Thoracic aorta endothelial cell (primary cell): ENCODE measurements around the gene MIF4GD.

- CAGE, long polyA plus RNA, result no peak
These were observed 754 bp downstream of the SUMO2 start for GRCh38 chr17:75181627-75182782.

GRCh38 chr17:75269843-75270095 is 1.3 kb downstream of the MIF4GD start:
- CAGE, long polyA plus RNA, result no peak

- CAGE, long polyA plus RNA, result no peak
These were observed at the start of gene MIF4GD for GRCh38 chr17:75271068-75271631. MIF4GD (minus strand) TSS chr17:75271231.

DNA sequence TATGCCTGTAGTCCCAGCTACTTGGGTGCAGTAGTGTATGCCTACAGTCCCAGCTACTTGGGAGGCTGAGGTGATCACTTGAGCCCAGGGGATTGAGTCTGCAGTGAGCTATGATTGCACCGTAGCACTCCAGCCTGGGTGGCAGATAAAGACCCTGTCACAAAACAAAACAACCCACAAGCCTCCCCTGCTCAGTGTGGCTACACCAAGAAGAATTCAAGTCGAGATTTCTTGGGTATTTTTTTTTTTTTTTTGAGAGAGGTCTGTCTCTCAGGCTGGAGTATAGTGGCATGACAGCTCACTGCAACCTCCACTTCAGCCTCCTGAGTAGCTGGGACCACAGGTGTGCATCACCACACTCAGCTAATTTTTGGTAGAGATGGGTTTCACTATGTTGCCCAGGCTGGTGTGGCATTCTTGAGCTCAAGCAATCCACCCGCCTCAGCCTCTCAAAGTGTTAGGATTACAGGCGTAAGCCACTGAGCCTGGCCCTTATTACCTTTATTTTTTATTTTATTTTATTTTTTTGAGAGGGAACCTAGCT is 27.3 kb upstream of the SLC25A19 start:
- CAGE, long polyA plus RNA, result no peak

- CAGE, long polyA plus RNA, result no peak
These were observed 28.9 kb upstream of the SLC25A19 start for GRCh38 chr17:75317912-75318688.

DNA sequence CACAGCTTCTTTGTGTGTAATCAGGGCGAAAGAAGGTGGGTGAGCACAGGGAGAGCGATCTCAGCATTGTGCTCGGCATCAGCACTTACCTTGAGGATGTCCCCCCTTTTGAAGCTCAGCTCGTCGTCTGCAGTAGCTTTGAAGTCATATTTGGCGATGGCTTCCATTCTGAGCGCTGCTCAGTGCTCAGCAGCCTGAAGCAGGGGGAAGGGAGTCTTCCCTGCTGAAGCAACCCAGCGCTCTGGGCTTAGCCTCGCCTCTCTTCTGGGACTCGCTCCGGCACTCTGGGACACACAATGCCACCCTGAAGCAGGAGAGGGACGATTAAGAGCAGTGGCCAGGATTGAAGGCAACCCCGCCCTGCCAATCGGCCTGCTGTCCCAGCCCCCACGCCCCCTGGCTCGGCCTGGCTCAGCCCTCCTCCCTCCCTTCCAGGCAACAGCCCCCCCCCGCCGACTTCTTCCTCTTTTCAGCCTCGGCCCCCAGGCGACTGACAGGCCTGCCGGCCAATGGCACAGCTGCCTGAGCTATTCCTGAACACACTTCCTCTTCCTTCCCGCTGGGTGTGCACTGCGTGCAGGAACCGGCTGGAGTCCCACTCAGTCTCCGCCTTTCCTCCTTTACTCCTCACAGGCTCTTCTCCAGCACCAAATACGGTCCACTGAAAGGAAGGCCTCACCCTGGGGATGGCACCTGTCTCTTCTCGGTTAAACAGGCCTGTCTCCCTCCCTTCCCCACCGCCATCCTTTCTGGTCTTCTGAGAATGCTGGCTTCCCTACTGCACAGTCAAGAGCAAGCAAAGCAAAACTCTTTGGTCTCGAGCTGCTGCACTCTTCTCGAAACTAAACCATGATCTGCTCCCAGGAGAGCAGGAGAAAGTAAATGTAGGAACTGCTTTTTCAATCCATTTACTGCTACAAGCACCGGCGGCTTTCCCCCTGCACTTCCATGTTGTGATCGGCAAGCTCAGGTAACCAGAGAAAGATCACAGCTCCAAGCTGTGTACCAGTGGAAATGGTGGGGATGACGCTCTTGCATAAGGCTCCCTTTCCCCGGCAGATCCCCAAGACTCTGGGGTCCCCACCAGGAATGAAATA is 11.7 kb downstream of the GRB2 start:
- CAGE, long polyA plus RNA, result no peak

DNA sequence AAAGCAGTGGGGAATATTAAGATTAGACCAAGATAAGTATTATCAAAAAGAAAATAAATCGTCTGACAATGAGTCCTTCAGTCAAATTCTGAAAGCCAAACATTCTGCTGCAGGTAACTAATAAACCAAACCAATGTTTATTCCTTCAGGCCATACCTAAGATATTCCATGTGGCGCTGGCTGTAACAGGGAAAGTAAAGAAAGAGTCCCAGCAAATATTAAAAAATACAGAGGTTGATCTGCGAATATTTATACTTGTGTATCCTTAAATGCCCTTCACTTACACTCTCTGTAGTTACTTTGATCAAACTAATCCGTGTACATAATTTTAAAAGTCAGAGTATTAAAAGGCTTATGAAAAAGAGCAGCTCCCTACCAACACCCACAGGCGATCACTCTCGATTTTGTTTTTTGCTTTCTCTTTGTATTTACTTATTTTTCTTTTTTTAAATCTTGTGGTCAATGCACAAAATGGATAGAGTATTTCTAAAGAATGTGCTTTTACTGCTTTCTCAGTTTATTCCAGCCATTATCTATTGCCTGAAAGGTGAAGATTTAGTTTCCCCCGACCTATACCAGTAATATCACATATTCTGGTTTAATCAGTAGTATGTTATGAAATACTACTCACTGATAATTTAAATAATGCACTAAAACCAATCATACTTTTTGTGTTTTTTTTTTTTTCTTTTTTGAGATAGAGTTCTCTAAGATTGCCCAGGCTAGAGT is 10.1 kb downstream of the GRB2 start:
- CAGE, long polyA plus RNA, result no peak

- CAGE, long polyA plus RNA, result no peak
These were observed 461 bp upstream of the GRB2 start for GRCh38 chr17:75405948-75406329.

- CAGE, long polyA plus RNA, result no peak
These were observed 17.3 kb downstream of the CASKIN2 start for GRCh38 chr17:75497893-75498581.

DNA sequence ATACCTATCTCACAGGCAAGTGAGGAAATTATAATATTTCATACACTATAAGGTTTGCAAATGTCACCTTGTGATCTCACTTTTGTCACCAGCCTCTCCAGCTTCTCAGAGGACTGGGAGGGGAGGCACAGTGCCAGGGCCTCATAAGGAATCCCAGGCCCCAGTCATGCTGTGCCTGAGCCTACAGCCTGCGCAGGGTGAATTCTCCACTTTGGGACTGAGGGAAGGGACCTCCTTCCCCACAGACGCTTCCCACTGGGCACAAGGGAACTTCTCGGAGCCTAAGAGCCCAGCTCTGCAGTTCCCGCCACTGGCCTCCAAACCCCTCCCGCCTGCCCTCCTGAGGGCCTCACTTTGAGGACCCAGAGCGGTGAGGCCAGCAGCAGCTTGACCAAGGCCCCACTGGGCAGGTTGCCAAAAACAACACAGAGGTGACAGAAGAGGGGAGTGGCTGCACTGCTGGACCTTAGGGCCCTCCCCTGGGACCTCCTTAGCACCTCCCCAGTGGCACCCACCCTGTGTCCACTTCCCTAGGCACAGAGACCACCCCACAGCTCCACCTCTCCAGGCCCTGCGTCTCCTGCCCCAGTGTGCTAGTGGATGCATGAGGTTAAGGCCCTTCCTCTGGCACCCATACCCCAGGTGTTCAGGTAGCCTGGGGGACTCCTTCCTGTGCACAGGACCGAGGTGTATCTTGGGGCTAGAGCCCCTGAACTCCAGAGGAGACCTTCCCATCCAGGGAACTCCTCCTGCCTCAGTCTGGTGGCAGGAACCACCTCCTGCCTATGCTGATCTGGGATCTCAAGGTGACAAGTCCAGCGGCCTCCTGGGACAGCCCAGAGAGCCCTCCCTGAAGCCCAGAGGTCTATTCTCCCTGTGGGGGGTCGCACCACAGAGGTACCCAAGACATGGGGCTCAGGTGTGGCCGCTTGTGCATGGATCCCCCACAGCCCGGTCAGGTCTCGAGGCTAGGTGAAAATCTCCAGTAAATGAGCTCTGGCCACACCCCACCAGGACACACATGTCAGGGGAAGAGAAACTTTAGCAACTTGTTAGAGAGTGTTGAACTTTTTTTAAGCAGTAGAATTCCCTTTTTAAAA is 3.5 kb downstream of the CASKIN2 start:
- CAGE, long polyA plus RNA, result no peak

- CAGE, long polyA plus RNA, result no peak
These were observed 24.3 kb downstream of the LLGL2 start for GRCh38 chr17:75549740-75550236.

DNA sequence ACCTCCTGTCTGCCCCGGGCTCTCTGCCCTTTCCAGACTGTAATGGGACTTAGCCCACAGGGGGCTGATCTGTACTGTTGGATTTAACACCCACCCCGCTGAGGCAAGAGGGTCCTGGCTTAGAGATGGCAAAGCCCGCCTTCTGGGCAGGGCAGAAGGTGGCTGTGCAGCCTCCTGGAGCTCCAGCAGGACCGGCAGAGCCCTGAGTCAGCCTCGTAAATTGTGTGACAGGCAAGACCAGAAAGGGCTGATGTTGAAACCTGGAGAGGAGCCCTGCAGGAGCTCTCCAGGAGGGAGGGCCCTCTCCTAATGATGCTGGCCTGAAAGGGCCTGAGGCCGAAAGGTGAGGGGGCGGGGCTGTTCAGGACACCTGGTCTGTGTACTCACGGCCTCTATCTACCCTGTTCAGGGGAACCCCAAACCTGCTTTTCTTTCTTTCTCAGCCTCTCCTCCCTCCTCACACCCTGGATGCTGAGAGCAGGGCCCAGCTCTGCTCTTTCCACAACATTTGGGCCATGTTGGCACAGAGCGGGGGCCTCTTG is 22.5 kb upstream of the MYO15B start:
- CAGE, long polyA plus RNA, result no peak

GRCh38 chr17:75609969-75611037 is 22.7 kb downstream of the MYO15B start:
- CAGE, long polyA plus RNA, result no peak

GRCh38 chr17:75616923-75617677 is 16.1 kb upstream of the SMIM5 start:
- CAGE, long polyA plus RNA, result no peak

- CAGE, long polyA plus RNA, result no peak
These were observed 3.0 kb upstream of the SMIM6 start for GRCh38 chr17:75642784-75643776.

DNA sequence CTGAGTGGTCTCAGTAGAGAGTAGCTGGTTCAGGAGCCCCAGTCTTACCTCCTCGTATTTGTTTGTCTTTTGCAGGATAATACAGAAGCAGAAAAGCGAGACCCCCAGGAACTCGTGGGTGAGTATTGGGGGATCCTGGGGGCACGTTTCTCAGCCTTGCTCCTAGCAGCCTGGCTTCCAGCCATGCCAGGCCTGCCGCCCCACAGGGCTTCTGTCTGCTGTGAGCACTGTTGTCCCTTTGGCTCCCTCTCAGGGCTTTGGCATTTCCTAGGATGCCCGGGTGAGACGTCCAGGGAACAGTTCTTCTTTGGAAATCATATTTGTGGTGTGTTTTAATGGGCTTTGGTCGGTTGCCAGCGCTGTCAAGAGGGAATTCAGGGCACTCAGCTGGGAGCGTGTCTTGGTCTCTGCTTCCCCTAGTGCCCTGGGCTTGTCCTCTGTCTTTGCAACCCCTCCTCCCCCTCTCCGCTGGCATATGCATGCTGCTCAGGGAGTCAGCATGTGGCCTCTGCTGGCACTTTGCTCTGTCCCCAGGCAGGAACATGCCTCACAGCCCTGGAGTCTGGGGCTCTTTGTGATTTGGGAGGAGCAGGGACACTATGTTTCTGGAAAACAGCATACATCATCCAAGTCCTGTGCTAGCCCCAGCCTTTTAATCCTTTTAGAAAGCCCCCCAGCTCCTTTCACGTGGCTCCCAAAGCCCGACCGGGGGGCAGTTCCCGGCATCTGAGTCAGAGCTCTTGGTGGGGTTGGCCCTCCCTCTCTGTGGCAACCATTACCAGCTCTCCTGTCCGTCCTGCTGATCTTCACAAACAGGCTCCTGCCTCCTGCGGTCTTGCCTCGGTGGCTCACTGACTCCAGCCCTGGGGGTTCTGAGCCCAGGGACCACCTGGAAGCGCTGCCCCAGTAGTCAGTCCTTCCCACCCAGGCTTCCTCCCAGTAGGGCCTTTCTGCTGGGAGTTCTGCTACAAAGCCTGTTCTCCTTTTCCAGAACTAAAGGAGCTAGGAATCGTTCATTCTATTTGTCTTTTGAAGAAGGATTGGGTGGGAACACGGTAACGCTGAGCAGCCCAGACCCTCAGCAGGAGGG is 26.6 kb downstream of the SAP30BP start:
- CAGE, long polyA plus RNA, result no peak

DNA sequence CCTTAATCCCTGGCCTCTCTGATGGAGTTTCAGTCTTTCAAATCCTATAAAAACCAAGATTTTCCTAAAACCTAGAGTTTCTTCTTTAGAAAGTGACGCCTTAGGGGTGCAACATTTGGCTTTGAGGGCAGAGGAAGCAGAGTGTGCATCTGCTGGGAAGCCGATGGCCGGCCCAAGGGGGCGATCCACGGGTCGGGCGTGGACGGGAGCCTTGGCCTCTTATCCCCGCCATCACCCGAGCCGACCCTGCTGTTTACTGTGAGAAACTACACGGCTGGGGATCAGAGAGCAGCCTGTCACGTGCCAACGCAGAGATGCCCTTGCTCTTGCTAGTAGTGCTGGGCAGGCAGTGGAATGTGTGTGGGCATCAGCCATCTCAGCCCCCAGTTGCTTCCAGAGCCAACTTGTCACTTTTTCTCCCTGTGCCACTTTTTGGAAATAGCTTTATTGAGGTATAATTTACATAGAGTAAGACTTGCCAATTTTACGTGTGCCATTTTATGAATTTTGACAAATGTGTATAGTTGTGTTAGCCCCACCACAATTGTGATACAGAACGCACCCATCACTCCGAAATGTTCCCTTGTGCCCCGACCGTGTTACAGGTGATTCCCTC is 26.7 kb upstream of the ITGB4 start:
- CAGE, long polyA plus RNA, result no peak

DNA sequence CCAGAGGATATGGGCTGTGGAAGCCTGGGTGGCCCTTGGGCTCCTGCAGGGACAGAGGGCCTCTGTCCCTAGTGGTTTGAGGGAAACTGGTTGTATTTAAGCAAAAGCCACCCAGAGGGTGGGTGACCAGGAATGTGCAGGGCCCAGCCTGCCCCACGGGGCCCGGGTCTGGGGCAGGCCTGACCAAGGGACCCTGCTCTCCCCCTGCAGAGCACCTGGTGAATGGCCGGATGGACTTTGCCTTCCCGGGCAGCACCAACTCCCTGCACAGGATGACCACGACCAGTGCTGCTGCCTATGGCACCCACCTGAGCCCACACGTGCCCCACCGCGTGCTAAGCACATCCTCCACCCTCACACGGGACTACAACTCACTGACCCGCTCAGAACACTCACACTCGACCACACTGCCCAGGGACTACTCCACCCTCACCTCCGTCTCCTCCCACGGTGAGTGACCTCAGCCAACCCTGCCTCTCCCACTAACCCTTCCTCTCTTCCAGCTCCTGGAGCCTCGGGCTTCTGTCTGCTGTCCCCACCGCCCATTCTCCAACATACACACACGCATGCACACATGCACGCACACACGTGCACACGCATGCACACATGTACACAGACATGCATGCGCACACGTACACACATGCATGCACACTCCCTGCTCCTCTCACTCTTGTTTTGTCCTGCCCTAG is 10.5 kb downstream of the GALK1 start:
- CAGE, long polyA plus RNA, result no peak

DNA sequence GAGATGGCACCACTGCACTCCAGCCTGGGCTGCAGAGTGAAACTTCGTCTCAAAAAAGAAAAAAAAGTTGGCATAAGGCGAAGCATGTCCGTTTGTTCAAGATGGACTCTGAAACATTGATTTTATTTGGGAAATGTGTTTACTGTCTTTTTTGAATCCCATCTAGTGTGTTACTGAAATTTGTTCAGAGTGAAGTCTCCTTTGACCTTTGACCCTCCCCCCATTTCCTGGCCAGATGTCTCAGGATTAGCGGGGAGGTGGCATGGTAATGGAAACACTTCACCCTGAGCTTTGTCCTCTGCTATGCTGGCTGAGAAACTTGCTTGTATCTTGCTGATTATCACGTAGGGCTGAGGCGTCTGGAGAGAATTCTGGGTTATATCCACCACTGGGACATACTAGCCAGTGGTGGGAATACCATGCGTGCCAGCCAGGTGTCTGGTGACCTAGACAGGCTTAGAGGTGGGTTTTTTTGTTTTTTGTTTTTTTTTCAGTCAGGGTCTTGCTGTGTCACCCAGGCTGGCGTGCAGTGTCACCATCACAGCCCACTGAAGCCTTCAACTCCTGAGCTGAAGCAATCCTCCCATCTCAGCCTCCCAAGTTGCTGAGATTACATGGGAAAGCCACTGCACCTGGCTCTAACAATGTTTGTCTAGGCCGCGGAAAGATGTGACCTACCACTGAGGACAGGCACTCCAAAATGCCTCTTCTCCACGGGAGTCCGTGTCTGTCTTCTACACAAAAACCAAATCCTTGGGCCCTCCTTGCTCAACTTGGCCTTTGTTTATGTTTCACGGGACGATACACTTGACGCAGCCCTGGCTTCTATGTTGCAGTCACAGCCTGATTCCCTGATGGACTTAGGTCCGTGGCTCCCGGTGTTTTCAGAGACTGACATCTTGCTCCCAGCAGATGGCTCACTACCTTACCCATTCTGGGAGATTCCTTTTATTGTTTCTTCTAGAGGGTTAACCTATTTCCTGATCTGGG is 6.6 kb upstream of the GALK1 start:
- CAGE, long polyA plus RNA, result no peak

DNA sequence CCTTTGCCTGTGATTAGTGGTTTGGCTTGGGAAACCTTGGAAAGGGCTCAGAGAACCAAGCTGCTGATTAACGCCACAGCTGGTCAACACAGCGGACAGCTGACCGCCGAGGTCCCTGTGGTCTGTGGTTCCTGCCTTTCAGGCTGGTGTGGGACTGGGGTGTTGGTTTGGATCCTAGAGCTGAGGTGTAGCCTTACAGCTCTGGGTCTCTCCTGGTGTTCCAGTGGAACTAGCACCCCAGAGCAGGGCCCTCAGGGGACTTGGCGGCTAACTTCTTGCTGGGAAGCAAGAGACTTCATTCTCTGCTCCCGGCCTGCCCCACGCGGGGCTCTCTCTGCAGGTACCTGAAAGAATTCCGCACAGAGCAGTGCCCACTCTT is 24.8 kb downstream of the UNK start:
- CAGE, long polyA plus RNA, result no peak